Vein endothelial cell (primary cell): ENCODE results near the genes TRNT1 and ARL8B.

DNA sequence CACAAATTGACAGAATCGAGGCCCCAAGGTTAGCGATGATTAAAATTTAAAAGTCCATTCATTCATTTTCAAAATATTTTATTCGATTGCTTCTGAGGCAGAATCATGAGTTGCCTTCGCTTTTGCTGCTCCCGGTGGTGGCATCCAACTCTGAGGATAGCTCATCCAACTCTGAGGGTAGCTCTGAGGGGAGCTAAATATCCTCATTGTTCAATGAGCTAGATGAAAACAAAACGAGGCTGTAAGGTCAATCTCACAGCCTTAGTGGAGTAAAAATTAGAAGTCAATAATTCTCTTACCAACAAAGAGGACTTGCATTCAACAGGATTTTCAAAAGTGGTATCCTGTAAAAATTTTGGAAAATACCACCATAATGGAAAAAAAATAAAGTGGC, 869 bp upstream of the CHL1 start:
- CAGE, long polyA plus RNA = no peak

DNA sequence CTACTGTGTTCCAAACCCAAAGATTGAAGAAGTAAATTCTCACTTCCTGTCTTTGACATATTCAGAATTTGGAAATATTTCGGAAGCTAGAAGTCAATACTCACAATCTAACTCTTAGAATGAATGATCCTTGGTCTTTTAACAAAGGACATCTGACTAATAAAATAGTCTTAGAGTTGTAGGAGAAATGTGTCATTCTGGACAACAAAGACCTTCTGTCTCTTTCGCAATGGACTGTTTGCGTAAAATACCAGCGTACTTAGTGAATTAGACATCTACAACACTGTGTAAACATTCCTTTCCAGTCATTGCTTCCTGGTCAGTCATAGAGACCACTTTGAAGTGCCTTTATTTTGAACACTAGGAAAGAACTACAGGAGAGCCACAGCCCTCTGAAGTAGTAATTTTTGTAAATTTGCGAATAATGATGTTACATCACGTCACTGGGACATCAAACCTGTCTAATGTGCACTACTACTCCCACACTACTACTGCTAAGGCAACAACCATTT, 68.1 kb downstream of the CHL1 start:
- CAGE, long polyA plus RNA = no peak

DNA sequence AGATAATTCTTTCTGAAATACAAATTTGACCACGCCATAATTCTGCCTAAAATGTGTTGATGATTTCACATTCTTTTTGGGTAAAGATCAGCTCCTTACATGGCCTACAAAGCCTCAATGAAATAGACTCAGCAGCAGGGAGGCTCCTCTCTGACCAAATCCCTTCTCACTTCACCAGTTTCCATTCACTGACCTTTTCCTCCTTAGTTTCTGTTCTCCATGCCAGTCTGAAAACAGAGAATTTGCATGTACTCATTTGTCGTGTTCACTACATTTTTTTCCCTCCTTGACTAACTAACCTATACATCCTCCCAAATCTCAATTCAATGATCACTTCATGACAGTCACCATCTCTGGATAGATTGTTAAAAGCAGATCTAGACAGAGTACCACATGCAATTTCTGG, 77.3 kb downstream of the CHL1 start:
- CAGE, long polyA plus RNA = no peak

GRCh38 chr3:278294-278766, 81.8 kb downstream of the CHL1 start:
- CAGE, long polyA plus RNA = no peak

DNA sequence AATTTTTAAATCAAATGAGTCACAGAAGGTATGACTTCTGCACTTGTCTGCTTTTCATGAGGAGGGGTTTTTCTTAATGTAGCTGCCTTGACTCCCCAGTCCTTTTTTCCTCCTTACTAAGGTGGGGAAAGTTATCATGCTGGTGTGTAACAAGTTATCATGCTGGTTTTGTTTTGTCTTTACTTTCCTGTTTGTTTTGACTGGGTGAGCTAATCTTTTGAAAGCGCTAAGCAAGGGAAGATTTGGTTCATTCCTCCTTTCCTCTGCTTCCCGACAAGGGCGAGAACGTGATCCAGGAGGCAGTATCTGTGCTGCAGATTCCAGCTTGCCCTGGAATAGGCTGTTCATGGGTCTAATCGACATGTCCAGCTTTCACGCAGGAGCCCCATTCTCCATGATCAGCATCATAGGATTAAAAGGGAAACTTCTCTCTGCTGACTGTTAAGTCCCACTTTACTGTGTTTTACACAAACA, 152.0 kb downstream of the CHL1 start:
- CAGE, long polyA plus RNA = no peak

GRCh38 chr3:535536-535795, 338.9 kb downstream of the CHL1 start:
- CAGE, long polyA plus RNA = no peak

GRCh38 chr3:856094-856699, 236.6 kb upstream of the CNTN6 start:
- CAGE, long polyA plus RNA = no peak

DNA sequence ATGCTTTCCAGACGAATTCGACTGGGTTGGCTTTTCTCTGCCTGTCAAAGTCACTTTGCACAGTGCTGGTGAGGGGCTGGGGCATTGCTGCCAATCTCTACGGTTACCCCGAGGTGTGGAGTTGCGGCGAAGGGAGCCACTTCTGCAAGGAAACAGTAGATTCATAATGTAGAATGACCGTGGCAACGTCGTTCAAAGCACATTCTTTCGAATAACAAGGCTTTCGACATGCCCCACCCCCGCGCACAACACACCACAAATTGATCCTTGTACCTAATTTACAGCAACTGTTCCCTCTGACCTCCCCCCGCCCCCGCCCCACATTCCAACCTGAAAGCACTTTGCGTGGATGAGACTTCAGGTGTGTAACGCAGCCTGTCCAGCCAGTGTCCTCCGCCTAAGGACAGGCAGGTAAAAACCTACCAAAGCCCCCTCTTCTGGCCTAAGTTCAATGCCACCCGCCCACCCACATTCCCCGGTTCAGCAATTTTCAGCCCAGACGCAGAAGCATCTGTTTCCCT, 789 bp upstream of the CNTN4 start:
- CAGE, long polyA plus RNA = no peak

- CAGE, long polyA plus RNA = no peak
Observed at GRCh38 chr3:3126075-3127145, at the start of gene TRNT1. Gene TRNT1, plus strand, starts transcription at chr3:3126940.

- CAGE, long polyA plus RNA = no peak
Observed at GRCh38 chr3:3800681-3801010, 1.4 kb downstream of the LRRN1 start.

DNA sequence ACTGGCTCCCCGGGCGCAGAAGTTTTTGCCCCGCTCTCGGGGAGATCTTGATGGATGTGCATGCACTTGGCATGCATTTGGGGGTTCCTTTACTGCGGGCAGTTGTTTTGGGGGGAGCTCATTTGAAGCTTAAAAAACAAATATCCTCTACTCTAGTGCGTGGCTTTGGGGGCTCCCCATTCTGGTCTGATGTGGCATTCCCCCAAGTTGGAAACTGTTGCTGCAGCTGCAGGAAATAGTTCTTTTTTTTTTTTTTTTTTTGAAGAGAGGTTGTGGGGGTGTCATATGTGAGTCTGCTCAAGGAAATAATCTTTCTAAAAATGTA, 459 bp downstream of the ITPR1 start:
- CAGE, long polyA plus RNA = no peak

GRCh38 chr3:4712025-4712671, 219.0 kb downstream of the ITPR1 start:
- CAGE, long polyA plus RNA = no peak

- CAGE, long polyA plus RNA = no peak
Observed at GRCh38 chr3:4718596-4719639, 225.8 kb downstream of the ITPR1 start.

DNA sequence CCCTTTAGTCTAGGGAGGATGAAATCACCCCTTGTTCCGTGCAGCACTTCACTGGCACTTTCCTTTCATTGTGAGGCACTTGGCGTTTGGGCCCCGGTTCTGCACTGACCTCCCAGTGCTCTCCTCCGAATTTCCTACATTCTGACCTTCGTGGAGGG, 152.7 kb upstream of the BHLHE40 start:
- CAGE, long polyA plus RNA = no peak

DNA sequence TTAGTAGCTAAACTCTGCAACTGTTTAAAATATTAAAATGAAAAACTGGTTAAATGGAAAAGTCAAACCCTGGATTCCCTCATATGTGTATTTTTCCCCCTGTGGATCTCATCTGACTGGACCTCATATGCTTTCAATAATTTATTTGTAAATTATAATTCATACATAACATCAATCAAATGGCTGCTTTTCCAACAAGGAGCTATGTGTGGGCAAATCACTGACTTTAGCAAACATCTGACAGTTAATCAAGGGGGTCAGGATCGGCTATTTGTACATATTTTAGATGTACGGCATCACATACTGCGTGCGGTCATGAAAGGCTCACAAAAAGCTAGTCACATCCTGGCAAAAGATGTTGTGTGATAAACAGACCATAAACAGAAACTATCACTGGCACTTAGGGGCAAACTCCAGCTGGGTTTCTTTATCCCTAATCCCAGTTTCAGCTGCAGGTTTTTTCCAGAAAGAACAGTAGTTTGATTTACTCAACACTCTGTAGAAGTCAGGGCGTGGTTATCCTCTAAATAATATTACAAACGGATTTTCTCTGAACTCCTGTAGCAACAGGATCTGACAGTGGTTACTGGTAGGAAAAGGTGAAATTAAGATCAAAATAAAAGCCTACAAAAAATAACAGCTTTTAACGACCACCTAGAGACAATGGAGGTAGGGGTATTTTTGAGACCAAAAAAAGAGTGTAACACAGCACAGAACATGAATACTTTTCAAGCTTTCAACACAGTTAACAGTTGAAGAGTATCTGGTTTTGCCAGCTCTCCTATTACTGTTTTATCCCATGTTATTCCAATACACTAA, 112.4 kb upstream of the BHLHE40 start:
- CAGE, long polyA plus RNA = no peak

DNA sequence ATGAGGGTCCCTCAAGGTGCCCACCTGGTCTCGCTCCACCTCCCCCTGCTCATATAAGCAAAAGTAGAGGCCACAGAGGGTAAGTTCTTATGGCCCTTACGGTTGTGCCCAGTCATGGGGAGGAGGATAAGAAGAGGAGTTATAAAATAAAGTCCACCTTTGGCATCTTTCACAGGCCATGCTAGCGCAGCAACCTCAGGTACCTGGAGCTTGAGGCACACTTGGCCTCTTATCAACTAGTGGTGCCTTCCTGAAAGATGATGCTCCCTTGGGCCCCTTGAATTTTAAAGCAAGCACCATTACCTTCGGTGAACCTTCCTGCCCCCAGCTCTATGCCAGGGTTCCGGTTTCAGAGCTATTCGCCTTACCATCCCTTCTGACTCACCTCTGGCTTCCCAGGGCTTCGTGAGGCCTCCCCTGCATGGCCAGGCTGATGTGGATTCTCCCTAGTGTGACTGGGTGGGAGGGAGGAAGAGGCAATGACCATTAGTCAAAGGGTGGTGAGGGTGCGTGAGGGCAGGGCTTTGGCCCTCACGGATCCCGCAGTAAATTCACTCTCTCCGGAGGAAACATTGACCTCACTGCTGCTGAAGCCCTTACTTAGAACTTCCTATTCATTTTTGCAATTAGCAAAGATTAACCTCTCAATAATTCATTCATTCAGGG, 16.2 kb downstream of the BHLHE40 start:
- CAGE, long polyA plus RNA = no peak

- CAGE, long polyA plus RNA = no peak
Observed at GRCh38 chr3:4996284-4996712, 17.1 kb downstream of the BHLHE40 start.

GRCh38 chr3:5055240-5055562, 66.9 kb upstream of the ARL8B start:
- CAGE, long polyA plus RNA = no peak

DNA sequence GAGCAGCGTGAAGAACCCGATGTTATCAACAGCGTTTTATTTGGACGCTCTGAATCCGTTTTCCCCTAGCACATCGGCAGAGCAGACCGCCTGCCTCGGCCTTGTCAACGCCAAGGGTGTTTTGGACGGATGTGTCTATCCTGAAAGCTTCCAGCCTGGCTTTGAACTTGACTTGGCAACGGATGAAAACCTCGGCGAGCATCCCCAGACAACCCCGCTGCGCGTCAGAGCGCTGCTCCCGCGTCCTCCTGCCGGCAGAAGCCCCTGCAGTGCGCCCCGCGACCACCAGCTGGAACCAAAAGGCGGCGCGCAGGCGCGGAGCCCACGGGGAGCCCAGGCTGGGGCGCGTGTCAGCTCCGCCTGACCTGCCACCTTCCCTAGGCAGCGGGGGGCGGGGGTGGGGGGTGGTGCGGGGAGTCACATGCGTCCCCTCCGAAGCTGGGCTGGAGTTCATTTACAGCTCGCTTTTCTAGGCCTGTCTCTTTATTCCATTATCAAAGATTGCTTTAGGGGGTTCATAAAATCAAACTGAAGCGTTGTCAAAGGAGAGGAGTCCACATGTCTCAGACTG, 26.1 kb upstream of the ARL8B start:
- CAGE, long polyA plus RNA = no peak

- CAGE, long polyA plus RNA = no peak
Observed at GRCh38 chr3:5121871-5122739, at the start of gene ARL8B. Gene ARL8B, plus strand, starts transcription at chr3:5122292.